Left lung (tissue), 1 donor: ENCODE results near the genes TGFBR3, BTBD8 and GLMN.

- PRO-cap: no peak
These were observed 109.9 kb downstream of the BARHL2 start for GRCh38 chr1:90607211-90607627.

DNA sequence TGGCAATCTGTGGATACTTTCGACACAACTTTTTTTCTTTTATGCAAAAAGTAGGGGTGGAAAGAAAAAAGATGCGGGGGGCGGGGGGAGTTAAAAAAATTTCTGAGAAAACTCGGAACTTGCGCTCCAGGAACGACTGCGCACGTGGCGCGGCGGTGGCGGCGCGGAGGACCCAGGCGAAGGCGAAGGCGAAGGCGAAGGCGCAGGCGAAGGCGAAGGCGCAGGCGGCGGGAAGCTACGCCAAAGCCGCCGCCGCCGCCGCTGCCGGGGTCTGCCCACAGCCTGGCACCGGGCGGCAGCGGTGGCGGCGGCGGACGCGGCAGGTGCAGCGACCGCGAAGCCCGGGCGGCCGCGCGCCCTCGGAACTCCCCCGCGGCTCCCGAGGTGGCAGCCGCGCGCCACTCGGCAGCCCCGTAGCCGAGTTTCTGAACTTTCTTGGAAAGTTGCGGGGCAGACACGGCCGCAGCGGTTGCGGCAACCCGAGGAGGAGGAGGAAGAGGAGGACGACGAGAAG, 306 bp upstream of the BARHL2 start:
- PRO-cap: no peak

- PRO-cap: no peak
These were observed 54.7 kb downstream of the ZNF644 start for GRCh38 chr1:90966994-90967693.

GRCh38 chr1:91018551-91018921, 3.3 kb downstream of the ZNF644 start:
- PRO-cap: no peak

DNA sequence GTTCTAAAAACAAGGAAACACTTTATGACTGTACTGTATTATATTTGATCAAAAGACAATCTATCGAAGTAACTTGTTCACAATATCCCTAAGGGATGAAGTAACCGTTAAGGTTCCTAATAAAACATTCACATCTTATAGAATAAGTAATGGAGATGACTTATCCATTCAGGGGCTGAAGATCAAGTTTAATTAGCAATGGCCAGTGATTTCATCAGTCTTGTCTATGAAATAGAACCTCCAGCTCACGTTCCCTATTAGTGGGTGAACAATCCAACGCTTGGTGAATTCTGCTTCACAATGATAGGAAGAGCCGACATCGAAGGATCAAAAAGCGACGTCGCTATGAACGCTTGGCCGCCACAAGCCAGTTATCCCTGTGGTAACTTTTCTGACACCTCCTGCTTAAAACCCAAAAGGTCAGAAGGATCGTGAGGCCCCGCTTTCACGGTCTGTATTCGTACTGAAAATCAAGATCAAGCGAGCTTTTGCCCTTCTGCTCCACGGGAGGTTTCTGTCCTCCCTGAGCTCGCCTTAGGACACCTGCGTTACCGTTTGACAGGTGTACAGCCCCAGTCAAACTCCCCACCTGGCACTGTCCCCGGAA, 17.5 kb downstream of the HFM1 start:
- PRO-cap: unidirectional peak, minus-strand start at position 554 of the sequence

GRCh38 chr1:91591715-91591944, 91.0 kb downstream of the CDC7 start:
- PRO-cap: no peak

DNA sequence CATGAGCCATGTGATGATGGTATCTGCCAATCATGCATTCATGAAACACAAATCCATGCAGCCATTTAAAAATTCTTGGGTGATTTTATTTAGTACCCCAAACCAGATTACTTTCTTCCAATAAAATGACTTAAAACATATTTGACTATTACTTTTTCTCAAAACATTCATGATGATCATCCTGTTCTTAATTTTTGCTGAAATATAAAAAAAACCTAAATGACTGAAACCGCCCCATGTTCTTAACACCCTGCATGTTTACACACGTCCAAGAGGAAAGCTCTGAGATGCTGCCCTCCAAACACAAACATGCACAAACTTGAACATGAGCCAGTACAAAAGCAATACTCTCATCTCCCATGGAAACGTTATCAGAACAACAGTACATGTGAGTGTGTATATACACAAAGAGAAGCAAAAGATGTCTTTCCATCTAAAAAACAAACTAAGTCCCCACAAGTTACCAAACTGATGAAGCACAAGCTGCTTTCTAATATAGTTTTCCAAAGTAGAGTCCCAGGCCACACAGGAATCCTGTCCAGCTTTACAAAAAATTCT, 140.0 kb downstream of the TGFBR3 start:
- PRO-cap: no peak

GRCh38 chr1:91792039-91792443, 93.9 kb downstream of the TGFBR3 start:
- PRO-cap: no peak

- PRO-cap: no peak
These were observed 87.8 kb downstream of the TGFBR3 start for GRCh38 chr1:91798049-91798687.

DNA sequence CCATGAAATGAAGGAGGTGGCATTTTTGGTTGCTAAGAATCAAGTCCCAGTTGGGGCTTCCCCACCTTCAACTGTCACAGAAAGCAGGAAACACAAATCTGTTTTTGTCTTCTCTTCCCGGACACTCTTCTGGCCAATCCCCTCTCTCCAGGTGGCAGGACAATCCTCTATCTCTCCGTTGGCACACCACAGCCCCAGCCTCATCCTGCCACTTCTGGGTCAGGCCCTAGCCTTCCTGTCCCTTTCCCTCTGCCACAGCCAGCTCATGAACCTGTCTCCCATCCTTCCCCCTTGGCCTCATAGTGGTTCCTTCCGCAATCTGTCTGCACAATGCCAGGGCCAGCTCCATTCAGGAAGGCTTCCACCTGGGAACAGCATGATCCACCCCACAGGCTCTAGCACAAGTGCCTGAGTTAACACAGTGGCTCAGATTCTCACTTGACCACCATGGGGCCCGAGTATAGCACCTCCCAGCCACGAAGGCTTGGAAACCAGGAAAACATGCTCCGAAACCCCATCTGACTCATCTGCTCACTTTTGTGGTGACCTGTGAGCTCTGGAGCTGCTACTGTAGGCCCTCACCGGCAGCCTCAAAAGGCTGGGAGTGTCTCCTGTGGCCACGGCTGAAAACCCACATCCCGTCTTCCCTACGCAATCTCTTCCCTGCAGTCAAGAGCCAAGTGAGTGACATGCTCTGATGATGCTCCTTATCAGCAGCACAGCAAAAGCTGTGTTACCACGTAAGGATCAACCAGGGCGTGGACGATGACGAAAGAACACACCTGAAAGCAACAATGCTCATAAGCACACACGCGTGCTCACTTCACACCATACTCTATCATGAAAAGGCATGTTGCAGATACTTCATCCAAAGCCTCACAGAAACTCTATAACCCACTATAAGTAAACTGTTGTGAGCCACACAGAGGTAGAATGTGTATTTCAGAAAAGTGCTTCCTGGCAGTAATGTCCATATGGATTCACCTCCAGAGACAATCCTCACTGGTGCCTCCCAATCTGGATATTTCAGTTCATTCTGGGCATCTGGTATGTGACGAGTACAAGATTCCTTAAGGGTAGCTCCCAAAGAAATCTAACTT, 81.4 kb downstream of the TGFBR3 start:
- PRO-cap: no peak

GRCh38 chr1:91828496-91829279, 57.3 kb downstream of the TGFBR3 start:
- PRO-cap: no peak

- PRO-cap: no peak
These were observed 55.8 kb downstream of the TGFBR3 start for GRCh38 chr1:91830016-91830655.

DNA sequence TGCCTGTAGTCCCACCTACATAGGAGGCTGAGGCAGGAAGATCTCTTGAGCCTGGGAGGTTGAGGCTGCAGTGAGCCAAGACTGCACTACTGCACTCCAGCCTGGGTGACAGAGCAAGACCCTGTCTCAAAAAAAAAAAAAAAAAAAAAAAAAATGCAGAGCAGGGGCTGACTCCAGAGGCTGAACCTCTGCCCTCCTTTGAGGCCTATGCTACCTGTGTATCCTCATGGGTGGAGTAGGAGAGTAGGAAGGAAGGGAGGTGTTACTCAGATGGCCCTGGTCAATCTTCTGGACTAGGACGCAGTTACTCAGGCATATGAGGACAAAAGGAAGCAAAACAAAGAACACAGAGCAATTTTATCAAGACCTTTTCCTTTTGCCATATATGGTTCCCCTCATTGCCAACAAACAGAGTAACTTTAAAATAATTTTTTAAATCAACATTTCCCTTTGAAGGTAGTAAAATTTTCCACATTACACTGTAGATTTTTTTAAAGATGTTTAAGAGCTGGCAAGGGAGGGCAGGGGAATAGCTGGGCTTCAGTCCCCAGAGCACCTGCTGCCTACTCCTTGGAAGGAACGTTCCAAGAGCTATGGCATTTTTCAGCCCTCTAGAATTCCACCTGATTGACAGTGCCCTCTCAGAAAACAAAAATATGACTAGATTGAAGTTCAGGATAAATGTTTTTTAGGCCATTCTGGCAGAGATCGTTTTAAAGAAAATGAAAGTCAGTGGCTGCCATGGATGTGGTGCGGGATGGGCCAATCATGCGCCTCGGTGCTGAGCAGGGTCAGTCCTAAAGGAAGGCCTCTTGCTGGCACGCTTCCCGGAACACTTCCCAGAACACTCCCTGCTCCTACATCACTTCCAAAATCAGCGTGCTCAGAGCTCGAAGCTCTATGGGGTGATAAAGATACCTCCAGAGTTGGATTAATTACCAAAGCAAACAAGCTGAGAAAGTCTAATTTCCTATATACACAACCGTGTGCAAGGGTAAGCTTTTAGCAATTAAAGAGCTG, 35.0 kb downstream of the TGFBR3 start:
- PRO-cap: unidirectional peak, minus-strand start at position 290 of the sequence

GRCh38 chr1:91876585-91877117, 9.3 kb downstream of the TGFBR3 start:
- PRO-cap: no peak

GRCh38 chr1:91885804-91886620, at the start of gene TGFBR3:
Gene TGFBR3, minus strand, starts transcription at chr1:91886151.
- PRO-cap: bidirectional peak, plus-strand start at chr1:91886340, minus-strand start at chr1:91886151

DNA sequence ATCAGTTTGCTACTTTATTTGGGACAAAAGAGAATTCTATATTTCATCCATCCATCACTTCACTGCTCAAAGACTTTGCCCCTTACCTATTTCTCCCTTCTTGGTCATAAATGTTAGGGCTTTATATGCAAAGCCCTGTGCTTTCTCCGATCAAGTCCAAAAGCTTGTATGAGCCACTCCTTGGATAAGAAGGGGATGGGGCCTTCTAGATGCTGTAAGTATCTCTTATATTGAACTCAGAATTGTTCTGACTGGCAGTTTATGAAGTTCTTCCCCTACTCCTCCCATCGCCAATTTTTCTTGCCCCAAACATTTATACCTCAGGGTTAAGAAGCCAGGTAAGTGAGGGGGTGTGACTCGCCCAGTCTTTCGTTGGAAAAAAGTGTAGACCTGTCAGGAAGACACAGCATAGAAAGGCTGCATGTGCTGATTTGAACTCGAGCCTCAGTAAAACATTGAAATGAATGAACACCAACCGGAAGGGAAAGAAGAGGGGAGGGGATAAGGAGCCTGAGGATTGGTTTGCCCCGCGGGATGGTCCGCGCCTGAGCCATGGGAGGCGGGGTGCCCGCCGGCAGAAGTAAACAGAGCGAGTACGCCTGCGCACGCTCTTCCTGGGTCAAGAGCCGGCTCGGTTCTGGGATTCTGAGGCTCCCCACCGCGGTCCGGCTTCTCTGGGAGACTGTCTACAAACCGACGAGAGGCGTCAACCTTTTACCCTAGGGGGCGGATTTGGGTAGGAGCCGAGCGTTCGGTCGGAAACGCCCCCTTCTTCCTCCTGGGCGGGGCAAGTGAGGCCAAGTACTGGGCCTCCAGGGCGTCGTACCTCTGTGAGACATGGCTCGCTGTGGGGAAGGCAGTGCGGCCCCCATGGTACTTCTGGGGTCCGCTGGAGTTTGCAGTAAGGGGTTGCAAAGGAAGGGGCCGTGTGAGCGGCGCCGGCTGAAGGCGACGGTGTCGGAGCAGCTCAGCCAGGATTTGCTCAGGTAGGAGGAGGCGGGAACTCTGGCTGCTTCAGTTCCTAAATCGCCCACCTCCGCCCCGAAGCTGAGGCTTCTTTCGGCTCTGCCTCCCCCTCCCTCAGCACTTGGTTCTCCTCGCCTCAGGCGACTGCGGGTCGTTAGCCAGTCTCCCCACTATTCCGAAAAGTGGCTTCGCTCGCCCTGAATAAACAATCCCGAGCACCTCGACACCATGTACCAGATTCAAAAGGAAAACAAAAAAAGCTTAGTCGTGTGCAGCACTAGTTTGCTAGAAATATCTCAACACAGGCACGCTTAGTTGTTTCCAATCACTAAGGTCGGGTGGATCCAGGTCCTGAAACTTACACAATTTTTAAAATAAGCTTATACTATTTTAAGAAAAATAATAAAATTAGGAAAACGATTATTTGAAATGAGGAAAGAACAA, at the start of gene BTBD8:
TSS of gene BTBD8 (plus strand) at position 611 of the 1,410 bp plus-strand sequence.
- PRO-cap: bidirectional peak, plus-strand start at position 577 of the sequence, minus-strand start at position 454 of the sequence; bidirectional peak, plus-strand start at position 622 of the sequence, minus-strand start at position 688 of the sequence; bidirectional peak, plus-strand start at position 1,086 of the sequence, minus-strand start at position 980 of the sequence

GRCh38 chr1:92277278-92277850, 21.4 kb downstream of the GLMN start:
- PRO-cap: no peak

DNA sequence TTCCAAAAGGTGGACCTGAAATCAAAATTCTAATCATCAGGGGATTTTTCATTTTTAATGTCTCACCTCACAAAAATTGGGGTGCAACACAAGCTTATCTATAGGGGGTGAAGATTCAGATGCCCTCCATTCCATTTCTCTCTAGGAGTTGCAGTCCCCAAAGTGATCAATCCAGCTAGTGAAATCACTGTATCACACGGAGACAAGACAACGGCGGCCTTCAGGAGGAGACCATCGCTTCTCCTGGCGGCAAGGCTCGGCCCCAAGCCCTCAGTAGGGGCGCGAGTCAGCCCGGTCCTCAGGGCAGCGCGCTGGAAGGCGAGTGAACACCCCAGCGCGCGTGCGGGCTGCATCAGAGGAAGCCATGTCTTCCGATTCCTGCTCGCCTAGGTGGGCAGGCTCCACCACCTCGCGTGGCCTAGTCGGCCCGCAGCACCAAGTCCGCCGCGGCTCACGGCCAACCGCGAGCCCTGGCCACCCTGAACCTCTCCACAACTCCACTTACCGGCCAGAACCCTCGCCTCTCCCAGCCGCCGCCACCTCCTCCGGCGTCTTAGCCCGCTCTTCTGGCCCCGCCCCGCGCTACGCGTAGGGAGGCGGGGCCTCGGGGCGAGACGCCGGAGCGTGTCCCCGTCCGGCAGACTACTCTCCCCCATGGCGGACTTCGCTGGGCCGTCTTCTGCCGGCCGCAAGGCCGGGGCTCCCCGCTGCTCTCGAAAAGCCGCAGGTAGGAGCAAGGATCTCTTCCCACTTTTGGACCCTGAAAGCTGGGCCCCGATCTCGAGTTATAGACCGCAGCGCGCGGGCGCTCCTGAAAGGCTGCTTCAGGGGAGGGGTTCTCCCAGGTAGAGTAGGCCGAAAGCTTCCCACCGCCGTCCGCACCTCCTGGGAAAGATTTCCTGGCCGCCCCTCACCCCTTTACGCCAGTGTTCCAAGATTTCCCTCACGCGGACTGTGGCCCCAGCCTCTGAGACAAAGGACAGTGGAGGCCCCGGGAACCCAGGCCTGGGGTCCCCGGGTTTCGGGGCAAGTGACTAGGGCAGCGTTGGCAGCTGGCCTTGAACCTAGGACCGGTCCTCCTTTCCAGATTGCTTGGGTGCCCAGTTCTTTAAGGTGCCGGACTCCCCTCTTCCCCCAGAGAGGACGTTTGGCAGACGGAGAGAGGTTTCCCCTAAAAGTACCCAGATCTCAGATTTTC, at the start of gene GLMN:
TSS of gene GLMN (minus strand) at position 568 of the 1,198 bp plus-strand sequence.
- PRO-cap: bidirectional peak, plus-strand start at position 334 of the sequence, minus-strand start at position 275 of the sequence; bidirectional peak, plus-strand start at position 640 of the sequence, minus-strand start at position 555 of the sequence

GRCh38 chr1:92323781-92324346, 25.0 kb downstream of the RPAP2 start:
- PRO-cap: no peak

DNA sequence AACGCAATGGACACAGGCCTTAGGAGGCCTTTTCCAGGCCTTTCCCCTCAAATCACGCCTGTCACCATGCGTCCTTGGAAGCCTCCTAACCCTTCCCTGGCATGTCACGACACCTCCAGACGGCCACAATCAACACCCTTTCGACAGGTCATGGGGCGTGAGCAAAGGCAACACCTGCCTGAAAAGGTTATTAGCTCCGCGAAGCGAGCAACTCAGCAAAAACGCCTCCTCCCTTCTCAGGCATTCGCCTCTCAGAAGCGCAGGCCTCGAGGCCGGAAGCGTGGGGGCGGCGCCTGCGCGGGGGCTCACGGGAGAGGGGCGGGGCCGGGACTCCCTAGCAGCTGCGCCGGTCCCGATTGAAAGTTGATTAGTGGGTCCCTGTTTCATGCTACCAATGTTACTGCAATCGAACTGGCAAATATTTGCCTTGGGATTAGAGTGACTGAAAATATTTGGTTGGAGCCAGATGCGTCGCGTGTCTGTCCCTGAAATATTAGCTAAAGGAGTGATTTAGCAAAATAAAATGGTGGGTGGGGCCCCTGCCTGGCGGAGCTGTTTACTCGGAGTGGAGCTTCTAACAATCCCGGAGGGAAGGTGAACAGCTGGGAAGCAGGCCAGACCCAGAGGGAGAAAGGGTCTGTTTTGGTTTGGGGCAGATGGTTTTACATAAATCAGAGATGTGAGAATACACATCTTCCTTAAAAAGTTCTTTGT, 44.9 kb downstream of the GFI1 start:
- PRO-cap: unidirectional peak, minus-strand start at position 253 of the sequence